Metastatic Liver Carcinoma in the Adrenal Gland (tissue), 2 donors: ENCODE data around the gene SYPL1.

DNA sequence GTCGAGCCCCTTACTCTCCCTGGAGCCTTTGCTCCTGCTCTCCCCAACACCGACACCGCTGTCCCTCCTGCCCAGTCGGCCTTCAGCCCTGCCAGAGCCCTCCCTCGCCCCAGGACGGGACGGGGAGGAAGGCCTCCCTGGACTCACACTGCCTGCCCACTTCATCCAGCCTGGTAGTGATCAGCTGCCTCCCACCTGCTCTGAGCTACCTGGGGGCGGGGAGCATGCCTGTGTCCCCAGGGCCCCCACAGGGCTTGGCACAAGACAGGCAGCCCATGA, 4.6 kb downstream of the RASA4 start:
- PRO-cap, 2 experiments: no peak in any of the 2 experiments

DNA sequence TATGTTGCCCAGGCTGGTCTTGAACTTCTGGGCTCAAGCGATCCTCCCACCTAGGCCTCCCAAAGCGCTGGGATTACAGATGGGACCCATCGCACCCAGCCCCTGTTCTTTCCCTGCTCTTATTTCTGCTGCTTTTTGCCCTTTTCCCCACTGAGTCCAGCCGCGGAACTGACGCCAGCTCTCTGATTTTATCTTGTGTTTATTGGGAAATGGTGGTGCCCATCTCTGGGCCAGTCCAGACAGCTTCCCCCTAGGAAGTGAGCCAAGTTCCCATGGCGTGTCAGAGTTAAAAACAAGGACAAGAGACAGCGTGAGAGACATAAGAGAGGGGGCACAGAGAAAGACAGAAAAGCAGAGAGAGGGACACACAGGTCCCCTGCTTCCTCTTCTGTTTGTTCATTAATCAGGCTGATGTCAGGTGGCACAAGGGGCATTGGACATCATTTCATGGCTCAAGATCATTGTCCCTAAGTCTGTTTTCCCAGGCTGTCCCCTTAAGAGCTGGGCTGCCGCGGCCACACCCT, 11.9 kb downstream of the UPK3BL1 start:
- PRO-cap, 2 experiments: no peak in any of the 2 experiments

GRCh38 chr7:103037682-103038101, 37.2 kb upstream of the ARMC10 start:
- PRO-cap, 2 experiments: no peak in any of the 2 experiments

GRCh38 chr7:103075258-103075895, 437 bp downstream of the ARMC10 start:
- PRO-cap, 2 experiments: no peak in any of the 2 experiments

GRCh38 chr7:103113178-103113635, 35.7 kb downstream of the NAPEPLD start:
- PRO-cap, 2 experiments: no peak in any of the 2 experiments

- PRO-cap, 2 experiments: no peak in any of the 2 experiments
These were observed 21.1 kb downstream of the DNAJC2 start for GRCh38 chr7:103323370-103323970.

GRCh38 chr7:104973766-104974646, 40.0 kb upstream of the KMT2E start:
- PRO-cap, 2 experiments: no peak in any of the 2 experiments

DNA sequence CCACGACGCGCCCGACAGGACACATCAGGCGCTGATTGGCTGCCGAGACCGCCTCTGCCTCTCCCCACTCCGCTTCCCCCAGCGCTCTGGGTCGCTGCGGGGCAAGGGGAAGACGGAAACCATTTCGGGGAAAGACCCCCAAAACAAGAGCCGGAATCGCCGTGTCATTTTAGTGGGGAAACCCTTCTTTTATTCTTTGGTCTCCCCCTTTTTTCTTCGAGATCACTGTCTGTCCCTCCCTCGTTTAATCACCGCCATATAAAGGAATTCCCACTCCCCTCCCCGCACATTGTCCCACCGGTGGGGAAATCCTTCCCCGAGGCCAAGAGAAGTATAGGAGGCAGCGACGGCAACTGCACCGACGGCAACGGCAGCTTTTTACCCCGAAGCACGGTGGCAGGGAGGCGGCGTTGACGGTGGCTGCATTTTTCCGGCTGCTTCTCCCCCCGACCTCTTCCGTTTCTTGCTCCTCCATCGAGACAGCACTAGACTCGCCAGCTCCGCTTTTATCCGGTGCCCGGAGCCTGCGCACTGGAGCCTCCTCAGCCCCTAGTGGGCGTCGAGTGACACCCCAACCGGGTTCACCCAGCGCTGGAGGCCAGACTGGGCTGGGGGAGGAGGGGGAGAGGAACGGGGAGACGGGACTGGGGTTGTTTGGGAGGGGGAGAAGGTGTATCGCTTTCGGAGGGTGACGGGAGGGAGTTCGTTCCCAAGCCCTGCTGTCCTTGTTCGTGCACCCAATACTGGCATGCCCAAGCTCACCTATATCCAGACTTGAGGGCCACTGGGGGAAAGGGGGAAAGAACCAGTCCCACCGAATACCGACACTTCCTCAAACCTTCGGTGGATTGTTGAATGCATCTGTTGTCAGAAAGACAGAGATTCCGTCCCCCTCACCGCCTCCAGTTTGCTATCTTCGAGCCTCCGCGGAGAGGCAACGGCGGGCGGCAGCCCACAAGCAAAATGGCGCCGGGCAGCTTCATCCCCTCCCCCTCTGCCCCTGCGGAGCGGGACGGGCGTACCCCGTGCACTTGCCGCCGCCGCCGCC, 562 bp upstream of the KMT2E start:
- PRO-cap, 2 experiments: peak in 2 of 2 experiments; most common plus-strand start position 81 of the sequence (in 2); most common minus-strand start position 465 of the sequence (in 2)

- PRO-cap, 2 experiments: no peak in any of the 2 experiments
These were observed 379 bp downstream of the KMT2E start for GRCh38 chr7:105014476-105014692.

DNA sequence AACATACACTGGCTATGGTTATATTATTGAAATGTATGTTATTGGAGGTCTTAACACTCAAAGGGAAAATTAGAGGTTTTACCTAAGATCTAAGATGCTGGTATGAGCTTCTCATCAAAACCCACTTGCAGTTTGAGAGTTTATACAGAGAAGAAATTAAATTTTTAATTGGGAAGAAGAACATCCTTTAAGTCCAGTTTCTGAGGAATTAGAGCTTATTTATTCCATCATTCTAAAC, 28.8 kb downstream of the KMT2E start:
- PRO-cap, 2 experiments: no peak in any of the 2 experiments

DNA sequence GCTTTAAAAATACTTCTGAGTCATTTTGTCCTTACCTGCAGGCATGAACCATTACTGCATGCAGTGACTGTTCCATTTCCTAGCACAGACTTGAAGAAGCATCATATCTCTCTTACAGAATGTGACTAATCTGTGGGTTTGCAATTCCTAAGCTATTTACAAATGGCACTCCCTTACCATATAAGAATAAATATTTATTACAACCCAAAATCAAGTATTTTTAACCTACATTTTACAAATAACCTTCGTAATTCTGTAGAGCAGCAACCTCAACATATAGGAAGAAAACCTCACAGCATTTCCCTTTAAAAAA, 120.6 kb downstream of the SRPK2 start:
- PRO-cap, 2 experiments: no peak in any of the 2 experiments

GRCh38 chr7:105308951-105309399, 79.7 kb downstream of the SRPK2 start:
- PRO-cap, 2 experiments: no peak in any of the 2 experiments

- PRO-cap, 2 experiments: no peak in any of the 2 experiments
These were observed 50.3 kb upstream of the SRPK2 start for GRCh38 chr7:105438919-105439471.

DNA sequence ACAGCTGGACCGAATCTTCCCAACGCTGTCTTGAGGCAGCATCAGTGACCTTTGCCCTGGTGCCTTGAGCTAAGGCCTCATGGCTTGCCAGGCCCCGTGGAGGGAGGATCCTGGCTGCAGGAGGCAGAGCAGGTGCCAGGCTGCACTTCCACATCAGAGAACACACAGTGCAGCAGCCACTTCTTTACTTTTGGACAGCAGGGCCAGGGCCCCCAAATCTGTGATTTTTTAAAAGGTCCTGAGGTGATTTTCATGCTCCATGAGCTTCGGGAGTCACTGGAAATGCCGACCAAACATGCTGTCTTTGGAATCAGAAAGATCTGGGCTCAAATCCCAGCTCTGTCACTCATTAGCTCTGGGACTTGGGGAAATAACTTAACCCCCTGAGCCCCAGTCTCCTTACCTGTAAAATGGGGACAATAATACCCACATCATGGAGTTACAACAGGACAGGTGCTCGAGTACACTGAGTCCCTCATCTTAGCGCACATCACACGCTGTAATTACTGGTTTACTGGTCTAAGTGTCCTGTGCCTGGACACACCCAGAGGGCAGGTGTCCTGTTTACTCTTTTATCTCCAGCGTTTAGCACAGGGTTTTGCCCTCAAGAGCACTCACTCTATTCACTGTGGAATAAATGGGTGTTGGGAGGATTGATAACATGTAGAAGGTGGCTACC, 95.8 kb upstream of the EFCAB10 start:
- PRO-cap, 2 experiments: no peak in any of the 2 experiments

DNA sequence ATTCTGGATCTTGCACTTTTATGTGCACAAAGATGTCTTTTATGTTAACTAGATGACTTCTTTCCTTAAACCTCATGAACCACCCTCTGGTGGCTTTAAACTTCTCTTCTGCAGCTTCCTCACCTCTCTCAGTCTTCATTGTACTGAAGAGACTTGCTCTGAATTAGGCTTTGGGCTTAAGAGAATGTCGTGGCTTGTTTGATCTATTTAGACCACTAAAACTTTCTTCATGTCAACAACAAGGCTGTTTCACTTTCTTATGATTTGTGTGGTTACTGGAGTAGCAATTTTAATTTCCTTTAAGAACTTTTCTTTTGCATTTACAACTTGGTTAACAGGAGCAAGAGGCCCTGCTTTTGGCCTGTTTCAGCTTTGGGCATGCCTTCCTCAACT, 38.2 kb upstream of the CDHR3 start:
- PRO-cap, 2 experiments: no peak in any of the 2 experiments

- PRO-cap, 2 experiments: no peak in any of the 2 experiments
These were observed 49.6 kb downstream of the SYPL1 start for GRCh38 chr7:106062364-106063083.

DNA sequence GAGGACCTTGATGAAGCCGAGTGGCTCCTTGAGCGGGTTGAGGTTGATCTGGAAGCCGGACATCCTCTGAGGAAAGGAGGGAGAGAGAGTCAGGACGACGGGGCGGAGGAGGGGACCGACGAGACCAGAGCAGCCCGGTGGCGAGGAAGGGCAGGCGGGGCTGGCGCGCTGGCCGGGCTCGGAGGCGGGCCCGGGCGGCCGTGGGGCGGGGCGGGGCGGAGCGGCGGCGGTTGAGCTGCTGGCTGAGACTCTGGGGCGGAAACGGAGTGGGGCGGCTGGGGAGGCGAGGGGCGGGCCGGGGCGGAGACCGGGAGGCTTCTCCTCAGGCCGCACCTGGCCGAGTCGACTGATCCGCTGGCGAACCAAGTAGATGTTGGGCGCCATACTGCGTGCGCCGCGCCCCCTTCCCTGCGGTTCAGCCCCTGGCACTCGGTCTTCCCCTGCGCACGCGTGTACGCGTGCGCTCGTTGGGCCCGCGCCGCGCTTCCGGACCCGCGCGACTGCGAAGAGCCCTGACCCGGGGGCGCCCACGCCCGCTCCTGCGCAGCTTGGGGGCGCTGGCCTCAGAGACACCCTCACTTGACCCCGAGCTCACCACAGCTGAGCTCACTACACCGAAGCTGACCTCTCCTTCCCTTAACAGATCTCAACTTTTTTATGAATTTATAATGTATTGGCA, at the start of gene SYPL1:
Gene SYPL1 (minus strand): TSS at position 167 of the 679 bp plus-strand sequence.
- PRO-cap, 2 experiments: peak in 2 of 2 experiments; most common plus-strand start position 369 of the sequence (in 2); most common minus-strand start position 136 of the sequence (in 2)

DNA sequence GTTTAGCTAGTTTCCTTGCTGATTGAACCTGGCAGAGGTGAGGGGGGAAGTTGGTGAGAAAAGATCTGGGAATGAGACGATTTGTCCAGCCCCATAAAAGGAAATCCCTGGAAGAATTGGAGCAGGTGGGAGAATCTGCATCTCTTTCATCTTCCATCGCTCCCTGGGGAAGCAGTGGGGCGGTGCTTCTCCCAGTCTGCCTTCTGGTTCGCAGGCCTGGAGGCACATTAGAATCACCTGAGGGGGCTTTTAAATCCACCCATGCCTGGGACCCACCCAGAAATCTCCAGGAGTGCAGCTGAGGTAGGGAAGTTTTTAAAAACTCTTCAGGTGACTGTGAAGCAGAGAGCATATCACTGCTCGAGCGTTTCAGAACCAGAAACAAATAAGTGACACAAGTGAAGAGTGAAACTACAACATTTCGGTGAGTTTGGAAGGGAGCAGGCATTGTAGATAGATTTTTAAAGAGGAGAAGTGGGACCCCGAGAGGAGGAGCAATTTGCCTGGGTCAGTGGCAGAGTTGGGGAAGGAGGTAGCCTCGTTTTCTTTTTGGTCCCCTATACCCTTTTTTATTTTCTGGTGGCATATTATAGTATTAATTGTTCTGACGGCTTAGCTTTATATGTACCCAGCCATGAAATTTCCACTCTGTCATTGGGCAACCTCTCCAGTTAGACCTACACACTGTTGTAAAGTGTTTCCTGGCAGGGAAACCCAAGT, 26.8 kb upstream of the SYPL1 start:
- PRO-cap, 2 experiments: no peak in any of the 2 experiments

DNA sequence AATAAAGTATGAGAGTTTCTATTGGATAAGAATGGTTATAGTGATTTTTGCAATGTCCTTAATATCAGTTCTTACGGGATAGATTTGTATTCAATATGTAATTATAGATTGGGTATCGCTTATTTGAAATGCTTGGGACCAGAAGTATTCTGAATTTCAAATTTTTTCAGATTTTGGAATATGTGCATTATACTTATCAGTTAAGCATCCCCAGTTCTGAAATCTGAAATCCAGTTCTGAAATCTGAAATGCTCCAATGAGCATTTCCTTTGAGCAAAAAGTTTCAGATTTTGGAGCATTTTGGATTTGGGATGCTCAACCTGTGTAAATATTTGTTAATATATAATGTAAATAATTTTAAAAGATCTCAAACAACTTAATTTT, 20.5 kb downstream of the NAMPT start:
- PRO-cap, 2 experiments: no peak in any of the 2 experiments

DNA sequence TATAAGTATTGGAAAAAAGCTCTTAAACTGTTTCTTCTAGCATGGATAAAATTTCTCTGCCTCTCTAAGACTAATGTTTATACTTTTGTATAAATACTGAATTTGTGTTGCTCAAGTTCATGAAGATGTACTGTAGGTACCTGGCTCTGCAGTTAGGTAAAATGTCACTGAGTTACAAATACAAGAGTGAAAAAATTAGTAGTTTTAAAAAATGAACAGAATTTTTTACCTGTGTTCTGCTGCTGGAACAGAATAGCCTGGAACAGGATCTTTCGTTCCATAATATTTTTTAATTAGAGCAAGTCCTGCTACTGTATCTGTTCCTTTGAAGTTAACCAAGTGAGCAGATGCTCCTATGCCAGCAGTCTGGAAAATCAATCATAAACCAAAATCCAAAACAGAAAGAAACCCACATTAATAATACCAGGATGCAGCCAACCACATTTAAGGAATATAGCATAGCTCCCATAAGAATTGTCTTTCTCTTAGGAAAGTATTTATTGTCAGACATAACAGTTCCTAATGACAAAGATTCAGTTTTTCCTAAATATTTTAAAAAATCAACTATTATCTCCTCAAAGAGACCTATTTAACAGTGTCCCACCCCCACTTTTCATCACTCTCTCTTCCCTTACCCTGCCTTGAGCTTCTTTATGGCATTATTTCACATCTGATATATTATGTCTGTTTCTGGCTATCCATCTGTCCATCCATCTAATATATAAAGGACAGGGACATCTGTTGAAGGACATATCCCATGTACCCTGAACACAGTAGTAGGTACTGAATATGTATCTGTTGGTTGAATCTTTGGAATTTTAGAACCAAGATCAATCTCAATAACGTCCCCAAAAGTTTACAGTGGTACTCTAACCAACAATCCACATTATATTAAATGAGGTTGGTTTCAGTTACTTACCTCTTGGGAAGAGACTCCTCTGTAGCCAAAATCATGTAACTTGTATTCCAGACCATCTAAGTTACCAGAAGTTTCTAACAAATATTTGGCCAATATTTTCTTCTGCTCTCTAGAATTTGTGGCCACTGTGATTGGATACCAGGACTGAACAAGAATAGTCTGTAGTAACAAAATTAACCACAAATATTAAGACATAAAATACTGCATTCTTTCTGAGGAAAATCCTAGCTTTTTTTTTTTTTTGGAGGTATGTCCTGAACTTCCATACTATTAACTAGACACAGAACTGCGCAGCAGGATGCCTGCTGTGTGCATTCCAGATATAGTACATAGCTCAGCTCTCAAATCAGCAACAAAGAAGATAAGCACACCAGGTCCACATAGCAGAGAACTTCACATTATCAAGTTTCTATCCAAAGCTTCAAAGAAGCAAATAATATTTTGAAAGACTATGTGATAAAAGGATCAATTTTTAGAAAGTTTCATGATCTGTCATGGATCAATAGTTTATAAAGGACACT, 16.0 kb downstream of the NAMPT start:
- PRO-cap, 2 experiments: no peak in any of the 2 experiments